Mesenchymal stem cell of the bone marrow (primary cell): ENCODE results near the genes MYLK2 and C20orf203.

GRCh38 chr20:31715708-31716335 is 6.8 kb downstream of the BCL2L1 start:
- CAGE, long polyA plus RNA: no peak

GRCh38 chr20:31717578-31718337 is 4.9 kb downstream of the BCL2L1 start:
- CAGE, long polyA plus RNA: no peak

- CAGE, long polyA plus RNA: no peak
Observed at GRCh38 chr20:31818921-31819593, at the start of gene MYLK2. Gene MYLK2 (plus strand): TSS chr20:31819356.

GRCh38 chr20:31835924-31836510 is 9.4 kb downstream of the FOXS1 start:
- CAGE, long polyA plus RNA: no peak

DNA sequence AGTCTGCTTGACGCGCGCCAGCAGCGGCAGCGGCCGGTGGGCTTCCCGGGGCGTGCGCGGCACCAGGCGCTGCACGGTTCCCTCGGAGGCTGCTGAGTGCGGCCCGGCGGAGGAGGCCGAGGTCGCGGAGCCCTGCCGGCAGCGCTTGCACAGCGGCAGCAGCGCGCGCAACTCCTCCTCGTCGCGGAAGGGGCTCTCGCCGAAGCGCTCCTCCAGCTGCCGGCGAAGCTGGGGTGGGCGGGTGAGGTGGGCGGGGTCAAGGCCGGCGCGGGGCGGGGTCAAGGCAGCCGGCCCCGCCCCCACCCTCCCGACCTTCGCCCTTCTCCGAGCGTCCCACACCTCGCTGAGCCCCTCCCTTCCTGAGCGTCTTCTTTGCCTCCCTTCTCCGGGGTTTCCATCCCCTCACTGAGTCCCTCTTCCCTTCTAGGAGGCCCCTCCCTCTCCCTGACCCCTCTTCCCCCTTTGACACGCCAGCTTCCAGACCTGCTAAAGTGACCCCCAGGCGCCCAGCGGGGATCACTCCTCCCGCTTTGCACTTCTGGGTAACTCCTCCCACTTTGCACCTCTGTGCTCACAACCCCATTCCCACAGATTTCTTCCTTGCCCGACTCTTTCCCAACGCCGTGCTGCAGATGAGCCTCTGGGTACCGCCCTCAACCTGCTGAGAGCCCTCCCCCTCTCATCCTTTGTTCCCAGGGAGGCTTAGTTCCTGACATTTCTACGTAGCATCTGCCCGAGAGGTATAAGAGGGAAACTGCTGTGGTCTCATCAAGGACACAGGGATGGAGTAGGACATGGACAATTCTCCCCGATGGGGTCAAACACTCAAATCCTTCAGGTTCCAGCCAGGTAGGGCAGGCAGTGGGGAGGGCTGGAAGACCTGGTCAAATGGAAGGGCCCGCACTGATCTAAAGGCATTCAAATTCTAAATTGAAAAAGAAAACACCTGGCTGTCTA is 8.6 kb downstream of the DUSP15 start:
- CAGE, long polyA plus RNA: no peak

DNA sequence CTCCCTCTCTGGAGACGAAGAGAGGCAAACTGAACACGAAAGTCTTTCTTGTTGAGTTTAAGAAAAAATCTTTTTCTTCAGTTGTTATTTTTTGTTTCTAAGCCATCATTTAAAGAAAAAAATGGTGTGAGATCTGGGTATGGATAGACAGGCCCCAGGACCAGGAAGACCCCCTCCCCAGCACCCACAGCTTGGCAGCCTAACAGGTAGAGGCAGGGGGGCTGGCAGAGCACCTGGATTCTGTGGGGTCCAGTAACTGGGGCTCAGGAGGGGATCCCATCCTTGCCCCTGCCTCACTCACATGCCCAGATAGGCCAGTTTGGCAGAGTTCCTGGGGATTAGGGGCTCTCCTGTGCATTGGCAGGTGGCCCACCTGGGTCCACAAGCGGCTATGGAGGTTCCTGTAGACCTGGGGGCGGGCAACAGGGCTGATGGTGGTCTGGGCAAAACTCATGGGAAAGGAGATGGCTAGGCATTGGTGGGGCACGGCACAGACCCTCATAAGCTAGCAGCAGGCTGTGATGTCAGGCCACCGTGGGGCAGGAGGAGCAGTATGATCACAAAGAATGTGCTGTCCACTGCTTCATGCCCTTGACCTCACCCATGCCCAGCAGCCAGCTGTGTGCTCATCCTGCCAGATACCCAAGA is 19.4 kb downstream of the PLAGL2 start:
- CAGE, long polyA plus RNA: no peak

- CAGE, long polyA plus RNA: no peak
Observed at GRCh38 chr20:32195763-32196694, 11.5 kb downstream of the PLAGL2 start.

DNA sequence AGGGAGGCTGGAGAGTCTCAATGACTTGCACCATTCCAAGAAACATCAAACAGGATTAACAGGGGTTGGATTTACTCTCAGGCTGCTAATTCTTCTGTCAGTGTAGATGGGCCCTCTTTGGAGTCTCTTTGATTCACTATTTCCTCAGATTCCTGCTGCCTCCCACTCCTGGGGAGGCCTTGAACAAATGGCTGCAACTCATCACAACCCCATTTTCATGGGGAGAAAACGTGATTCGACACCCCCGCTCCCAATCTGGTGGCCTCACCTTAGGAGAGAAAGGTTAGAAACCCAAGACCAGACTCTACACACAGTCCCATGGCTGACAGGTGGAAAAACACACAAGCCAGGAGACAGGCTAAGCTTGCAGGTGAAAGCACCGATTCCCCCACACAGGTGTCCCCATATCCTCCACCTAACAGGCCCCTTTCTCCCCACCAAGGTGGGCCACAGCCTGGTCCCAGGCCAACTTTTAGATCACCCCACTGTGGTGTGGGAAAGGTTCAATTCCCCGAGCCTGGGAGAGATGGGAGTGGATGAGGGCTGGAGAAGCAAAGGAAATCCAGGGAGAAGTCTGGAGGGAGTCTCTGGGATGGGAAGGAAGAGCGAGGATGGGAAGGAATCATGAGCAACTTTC is 1.1 kb downstream of the PLAGL2 start:
- CAGE, long polyA plus RNA: no peak

DNA sequence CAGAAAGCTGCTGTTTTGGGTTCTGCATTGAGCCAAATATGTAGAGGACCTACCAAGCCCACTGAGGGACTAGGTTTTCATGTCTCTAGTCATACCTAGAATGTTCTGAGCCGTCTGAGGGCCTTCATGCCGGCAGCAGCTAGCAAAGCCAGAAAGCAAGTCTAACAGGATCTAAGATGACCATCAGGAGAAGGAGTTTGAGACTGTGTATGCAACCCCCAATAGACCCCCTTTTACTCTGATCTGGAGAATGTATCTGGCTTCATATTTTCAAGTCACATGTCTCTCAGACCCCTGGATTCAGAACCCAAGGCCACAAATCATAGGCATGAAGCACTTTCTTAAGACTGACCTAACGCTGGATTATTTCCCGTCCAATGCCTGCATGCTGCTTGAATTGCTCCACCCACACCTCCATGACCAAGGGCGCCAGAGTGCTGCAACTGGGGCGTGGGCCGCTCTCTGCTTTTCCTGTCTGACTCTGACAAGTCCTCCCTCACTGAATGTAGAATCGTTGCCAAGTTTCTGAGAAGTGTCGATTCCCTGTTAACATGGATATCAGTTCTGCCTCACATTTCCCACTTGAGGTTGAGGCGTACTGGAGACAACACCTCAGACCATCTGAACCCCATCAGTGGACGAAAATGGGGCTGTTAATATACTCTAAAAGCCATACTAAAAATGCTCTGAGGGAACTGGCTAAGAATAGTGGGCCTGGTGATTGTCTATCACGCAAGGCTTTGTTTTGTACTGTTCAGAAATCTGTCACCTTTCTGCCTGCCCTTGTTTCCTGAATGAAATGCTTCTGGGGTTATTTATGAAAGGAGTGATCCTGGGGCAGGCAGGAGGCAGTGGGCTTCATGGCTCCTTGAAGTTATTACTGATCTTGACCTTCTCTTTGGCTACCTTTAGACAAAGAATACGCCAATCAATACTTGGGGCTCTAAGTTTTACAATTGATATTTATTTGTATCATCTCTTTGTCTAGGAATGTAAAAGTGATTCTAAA is 23.9 kb upstream of the ASXL1 start:
- CAGE, long polyA plus RNA: no peak

DNA sequence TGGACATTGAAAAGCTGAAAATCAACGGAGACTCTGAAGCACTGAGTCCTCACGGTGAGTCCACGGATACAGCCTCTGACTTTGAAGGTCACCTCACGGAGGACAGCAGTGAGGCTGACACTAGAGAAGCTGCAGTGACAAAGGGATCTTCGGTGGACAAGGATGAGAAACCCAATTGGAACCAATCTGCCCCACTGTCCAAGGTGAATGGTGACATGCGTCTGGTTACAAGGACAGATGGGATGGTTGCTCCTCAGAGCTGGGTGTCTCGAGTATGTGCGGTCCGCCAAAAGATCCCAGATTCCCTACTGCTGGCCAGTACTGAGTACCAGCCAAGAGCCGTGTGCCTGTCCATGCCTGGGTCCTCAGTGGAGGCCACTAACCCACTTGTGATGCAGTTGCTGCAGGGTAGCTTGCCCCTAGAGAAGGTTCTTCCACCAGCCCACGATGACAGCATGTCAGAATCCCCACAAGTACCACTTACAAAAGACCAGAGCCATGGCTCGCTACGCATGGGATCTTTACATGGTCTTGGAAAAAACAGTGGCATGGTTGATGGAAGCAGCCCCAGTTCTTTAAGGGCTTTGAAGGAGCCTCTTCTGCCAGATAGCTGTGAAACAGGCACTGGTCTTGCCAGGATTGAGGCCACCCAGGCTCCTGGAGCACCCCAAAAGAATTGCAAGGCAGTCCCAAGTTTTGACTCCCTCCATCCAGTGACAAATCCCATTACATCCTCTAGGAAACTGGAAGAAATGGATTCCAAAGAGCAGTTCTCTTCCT is 77.7 kb downstream of the ASXL1 start:
- CAGE, long polyA plus RNA: no peak

GRCh38 chr20:32452985-32454012 is 95.2 kb downstream of the ASXL1 start:
- CAGE, long polyA plus RNA: no peak

DNA sequence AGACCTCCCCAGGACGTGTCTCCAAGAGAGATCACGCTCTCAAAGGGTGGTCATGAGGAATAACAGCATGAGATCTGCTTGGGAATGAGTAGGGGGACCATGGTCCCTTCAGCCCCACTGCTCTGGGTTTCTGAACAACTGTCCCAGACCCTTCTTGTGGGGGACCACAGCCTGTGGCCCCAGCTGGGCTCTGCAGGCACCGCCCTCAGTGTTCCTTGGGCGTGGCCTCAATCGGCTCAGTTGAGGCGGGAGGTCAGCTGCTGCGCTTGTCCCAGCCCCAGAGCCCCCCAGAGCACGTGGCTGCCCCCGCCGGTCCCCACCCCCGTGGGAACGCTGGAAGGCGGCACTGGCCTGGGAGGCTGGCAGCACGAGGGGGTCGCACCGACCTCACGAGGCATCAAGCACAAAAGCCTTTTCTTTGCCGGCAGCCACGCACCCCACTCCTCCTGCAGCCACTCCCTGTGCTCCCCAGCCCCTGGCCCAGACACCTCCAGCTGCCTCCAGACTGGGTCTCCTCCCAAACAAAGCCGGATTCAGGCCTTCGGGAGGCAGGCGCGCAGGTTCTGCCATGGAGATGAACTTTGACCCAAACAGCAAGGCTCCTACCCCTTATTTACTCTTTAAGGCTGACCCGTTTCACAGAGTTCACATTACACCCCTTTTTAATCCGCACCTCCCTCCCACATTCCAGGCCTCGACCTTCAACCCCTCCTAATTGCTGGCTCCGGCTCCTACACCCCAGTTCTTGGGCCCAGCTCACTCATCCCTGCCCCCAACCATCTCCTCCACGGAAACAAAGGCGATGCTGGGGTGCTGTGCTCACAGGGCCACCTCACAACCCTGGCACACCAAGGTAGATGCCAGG is 111.8 kb downstream of the NOL4L start:
- CAGE, long polyA plus RNA: no peak

- CAGE, long polyA plus RNA: no peak
Observed at GRCh38 chr20:32480843-32481201, 104.3 kb downstream of the NOL4L start.

DNA sequence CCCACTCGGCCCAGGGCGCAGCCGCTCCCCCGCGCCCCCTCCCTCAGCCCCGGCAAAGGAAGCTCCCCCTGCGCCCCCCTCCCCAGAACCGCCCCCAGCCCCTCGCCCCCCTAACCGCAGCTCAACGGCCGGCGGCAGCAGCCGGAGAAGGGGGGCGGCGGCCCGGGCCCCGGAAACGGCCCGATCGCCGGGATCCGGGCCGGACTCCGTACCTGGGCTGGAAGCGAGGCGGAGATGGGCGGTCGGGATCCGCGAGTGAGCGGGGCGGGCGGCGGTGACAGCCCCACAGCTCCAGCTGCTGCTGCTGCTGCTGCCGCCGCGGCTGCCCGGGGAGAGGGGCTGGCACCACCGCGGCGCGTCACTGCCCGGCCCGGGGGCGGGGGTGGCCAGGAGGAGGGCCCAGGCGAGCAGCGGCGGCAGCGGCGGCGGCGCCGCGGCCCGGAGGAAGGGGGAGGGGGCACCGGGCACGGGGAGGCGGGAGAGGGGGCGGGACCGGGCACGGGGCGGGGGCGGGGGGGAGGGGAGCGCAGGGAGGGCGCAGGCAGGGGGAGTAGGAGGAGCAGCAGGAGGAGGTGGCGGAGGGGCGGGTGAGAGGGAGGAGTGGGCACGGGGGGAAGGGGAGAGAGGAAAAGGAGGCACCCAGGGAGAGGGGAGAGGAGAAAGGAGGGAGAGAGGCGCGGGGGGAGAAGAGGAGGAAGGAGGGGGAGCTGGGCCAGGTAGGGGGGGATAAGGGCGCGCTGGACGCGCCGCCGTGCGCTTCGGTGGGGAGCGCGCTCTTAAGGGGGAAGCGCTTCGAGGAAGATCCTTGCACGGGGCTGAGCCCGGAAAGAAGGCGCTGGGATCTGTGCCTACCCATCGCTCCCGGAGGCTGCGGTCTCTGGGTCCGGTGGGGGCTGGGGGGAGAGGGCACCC is 101.7 kb downstream of the NOL4L start:
- CAGE, long polyA plus RNA: no peak

DNA sequence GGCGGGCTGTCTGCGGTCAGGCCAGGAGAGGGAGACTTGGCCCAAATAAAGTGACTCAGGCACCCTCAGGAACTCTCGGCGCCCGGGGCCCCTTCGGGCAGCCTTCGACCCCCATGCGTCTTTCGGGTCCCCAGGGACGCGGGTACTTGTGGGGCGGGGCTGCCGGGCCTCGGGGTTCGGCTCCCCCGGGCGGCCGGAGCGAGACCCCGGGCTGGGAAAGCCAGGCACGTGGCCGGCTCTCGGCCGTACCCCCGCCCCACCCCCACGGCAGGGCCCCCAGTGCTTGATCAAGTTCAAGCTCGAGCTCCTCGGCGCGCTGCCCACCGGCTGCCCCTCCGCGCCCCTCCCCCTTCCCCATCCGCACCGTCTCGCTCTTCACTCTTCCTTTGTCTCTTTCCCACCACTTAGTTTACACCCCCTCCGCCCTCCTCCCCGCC is 101.1 kb downstream of the NOL4L start:
- CAGE, long polyA plus RNA: no peak

DNA sequence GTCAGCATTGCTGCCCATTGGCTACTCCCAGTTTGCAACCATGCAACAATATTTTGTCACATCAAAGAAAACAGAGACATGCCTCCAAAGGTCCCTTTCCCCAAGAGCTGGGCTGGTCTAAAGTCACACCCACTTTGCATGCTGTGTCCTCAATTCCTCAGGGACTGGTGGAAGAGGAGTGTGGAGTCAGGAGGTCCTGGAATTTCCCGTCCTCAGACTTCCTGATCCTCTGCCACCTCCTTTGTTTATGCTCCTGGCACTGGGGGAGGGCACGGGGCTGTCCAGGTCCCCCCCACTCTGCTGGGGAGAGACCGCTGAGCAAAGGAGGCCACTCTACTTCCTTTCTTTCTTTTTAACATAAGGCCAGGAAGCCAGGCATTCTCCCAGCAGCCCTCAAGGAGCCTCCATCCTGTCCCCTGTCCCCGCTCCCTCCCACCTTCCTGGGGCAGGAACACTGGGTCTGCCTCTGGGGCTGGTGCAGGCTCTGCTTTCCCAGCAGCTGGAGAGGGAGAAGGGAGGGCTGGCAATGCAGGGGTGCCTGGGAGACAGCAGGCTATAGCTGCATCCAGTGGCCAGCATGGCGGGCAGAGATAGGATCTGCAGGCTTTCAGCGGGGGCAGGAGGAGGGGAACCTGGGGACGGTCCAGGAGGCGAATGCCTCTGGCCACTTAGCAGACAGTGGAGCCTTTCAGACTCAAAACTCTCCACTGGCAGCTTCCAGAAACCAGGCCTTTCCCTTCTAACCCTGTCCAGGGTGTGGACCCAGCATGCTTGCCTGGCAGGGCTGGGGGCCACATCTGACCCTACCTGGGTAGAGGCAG is 68.1 kb downstream of the NOL4L start:
- CAGE, long polyA plus RNA: no peak

DNA sequence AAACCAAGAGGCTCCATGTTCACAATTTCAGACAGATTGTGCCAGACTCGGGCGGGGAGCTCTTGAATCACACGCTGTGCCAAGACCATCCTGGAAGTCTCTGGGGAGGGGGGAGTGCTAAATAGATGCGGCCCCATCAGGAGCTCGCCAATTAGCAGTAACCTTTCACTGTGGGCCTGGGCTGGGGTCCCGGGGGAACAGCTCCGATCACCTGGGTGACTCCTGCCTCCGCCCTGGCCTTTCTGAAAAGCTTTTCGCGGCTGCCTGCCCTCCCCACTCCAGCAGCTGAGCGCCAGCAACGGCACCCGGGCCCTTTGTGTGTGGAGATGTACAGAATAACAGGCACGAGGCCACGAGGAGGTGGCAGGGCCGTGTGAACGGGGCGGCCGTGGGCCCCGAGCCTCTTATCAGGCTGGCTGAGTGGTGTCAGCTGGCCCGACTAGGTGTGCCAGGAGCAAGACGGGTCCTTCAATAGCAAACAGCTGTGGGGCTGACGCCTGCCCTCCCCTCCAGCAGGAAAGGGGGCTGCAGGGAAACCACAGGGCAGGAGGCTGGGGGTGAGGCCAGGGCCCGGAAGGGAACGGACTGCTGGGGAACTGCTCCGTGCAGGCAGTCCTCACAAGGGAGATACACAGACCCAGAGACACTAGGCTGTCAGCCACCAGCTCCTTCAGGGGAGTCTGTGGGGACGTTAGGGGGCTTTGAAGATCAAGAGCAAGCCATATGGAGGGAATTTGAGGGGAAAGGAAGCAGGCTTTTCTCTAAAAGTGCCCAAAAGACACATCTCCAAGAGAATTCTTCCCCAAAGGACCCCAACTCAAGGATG is 56.8 kb downstream of the NOL4L start:
- CAGE, long polyA plus RNA: no peak

DNA sequence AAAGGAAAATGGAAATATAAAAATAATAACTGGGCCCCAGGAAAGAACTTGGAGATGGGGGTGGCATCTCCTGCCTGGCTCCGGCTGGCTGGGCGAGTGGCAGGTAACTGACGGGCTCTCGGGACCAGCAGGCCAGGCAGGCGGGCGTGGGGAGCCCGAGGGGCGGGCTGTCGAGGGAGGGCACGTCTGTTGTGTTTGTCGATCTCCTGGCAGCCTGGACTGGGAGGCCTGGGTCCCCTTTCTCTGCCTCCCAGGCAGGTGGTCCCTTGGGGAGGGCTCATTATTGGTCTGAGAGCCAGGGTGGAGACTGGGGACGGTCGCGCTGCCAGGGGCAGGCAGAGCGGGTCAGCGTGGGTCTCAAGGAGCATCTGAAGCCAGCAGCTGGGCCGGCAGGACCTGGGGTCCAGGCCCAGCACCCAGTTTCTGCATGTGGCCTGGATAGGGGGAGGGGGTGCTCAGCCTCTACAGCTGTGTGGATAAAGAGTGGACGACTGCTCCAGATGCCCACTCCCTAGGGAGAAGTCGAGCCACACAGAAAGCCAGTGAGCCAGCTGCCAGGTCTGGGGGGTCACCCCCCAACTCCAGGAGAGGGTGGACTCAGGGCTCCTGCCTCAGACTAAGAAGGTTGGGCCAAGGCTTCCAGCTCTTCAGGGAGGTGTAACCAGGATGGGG is 3.0 kb downstream of the NOL4L start:
- CAGE, long polyA plus RNA: no peak

DNA sequence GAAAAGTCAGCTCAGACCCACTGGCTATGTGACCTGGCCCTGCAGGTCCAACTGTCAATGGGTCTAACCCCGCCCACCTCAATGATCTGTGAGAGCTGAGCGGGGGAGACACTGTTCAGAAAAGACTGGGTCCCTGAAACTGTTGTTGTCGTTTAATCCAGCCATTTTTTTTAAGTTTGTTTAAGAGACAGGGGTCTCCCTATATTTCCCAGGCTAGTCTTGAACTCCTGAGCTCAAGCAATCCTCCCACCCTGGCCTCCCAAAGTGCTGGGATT is at the start of gene C20orf203:
Gene C20orf203 (minus strand): TSS at position 30 of the 275 bp plus-strand sequence.
- CAGE, long polyA plus RNA: no peak

DNA sequence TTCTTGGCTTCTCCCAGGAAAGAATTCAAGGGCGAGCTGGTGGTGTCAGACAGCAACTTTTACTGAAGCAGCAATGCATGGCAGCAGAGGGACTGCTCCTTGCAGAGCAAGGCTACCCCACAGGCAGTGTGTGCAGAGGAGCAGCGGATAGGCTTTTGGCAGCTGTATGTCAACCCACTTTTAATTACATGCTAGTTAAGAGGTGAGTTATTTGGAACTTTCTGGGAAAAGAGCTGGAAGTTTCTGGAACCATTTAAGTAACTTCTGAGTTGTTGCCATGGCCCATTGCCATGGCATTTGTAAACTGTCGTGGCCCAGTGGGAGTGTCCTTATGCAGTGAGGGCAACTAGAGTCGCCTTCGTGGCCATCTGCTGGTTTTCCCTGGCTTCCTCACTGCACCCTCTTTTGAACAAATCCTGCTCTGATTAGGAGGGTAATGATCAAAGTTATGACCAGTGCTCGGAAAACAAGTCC is 34.0 kb downstream of the BPIFB4 start:
- CAGE, long polyA plus RNA: no peak